Skeletal muscle tissue (tissue), 7 donors: ENCODE measurements around a stretch of chr12.

- PRO-cap, 3 experiments = no peak in any of the 3 experiments
- RAMPAGE, long total RNA = no peak
- RRBS, 2 experiments = no CpG with 5 or more reads among the region's 8 CpGs
These were observed 4.9 kb upstream of the MED13L start for GRCh38 chr12:116282386-116282843.

DNA sequence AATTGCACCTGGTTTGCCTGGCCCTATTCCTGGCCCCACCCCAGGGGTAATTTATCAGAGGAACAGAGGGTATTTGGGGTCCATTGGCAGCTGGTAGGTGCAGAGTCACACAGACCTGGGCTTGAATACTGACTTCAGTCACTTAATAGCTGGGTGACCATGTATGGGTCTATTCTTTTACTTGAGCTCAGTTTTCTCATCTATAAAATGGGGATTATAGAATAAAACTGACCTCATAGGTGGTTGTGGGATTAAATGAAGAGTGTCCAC lies 107.4 kb upstream of the MED13L start:
- PRO-cap, 3 experiments = no peak in any of the 3 experiments
- RAMPAGE, long total RNA = no peak

DNA sequence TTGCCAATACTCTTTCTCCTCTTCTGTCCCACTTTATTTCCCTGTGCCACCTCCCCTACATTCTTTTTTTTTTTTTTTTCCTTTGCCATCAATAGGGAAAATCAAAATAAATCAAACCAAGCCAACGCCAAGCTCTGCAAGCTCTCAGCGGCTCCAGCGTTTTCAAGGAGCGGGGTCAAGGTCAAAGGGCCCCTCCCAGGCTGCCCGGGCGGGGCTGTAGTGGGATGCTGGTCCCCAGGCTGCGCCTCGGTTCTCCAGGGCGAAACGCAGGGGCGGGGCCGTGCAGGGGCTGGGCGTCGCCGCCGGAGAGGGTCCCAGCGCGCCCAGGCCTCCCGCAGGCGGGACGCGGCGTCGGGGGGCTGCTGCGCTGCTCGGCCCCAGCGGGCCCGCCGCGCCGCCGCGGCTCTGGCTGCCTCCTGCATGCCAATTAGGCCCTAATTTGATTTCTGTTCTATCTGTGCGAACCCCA lies 51.0 kb upstream of the MAP1LC3B2 start:
- PRO-cap, 3 experiments = no peak in any of the 3 experiments
- RAMPAGE, long total RNA = no peak
- RRBS, 2 experiments = 7 to 8% methylated on average over 11 of the region's 34 CpGs

DNA sequence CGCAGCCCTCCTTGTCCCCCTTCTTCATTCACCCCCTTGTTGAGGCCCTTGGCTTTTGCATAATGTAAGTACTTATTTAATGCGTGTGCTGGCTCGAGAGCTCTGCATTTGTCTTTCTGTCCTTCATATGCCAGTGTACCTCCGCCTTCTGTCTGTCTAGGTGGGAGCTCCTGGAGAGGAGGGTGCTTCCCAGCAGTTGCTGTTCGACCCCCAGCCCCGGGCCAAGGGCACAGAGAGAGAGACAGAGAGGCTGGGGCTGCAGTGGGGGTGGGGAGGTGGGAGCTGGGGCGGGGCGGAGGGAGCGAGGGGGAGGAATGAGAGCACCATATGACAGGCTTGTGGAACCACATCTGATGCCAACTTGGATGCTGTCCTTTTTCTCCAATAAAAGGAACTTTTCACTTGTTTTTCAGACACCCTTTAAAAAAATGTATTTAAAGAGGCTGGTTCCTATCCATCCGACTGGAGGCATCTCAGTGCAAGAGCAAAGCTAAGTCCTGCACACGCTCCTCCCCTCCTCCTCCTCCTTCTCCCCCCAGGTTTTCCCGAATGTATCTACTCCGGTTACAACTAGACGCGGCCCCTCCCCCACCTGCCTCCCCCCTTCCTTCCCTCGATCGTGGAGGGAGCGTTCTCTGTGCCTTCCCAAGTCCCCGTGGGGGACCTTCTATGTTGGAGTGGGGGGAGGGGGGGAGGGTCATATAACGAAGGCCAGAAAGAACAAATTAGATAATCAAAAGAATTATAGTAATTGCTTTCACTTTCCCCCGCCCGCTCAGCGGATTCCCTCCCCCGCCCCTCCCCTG lies 25.4 kb upstream of the MAP1LC3B2 start:
- PRO-cap, 3 experiments = peak in 1 of 3 experiments; most common plus-strand start position 611 of the sequence (in 1); most common minus-strand start position 464 of the sequence (in 1)
- RAMPAGE, long total RNA = no peak
- RRBS, 2 experiments = no CpG with 5 or more reads among the region's 24 CpGs

DNA sequence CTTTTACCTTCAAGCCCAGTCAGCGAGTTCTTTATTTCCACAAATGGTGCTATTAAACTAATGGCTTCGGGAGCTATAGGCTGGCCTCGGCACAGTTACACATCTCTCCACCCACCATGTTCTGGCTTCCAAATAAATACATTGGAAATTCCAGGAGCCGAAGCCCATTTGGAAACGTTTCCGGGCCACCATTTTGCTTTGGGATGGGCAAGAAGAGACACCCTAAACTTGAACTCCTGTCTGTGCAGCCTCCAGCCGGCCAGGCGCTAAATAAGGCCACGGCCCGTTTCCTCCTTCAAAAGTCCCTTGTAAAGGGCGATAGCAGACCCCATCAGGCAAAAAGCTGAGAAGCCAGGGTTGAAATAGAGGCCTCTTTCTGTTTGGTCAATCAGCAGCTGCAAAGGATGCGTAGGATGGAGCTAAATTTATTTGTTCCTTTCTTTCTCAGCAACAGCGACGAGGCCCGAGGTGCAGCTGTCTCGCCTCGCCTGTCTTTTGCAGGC lies 320 bp upstream of the MAP1LC3B2 start:
- PRO-cap, 3 experiments = no peak in any of the 3 experiments
- RAMPAGE, long total RNA = no peak
- RRBS, 2 experiments = 56 to 82% methylated on average over 1 to 2 of the region's 17 CpGs

GRCh38 chr12:116582694-116582972 lies 23.5 kb downstream of the MAP1LC3B2 start:
- PRO-cap, 3 experiments = no peak in any of the 3 experiments
- RAMPAGE, long total RNA = no peak
- RRBS, 2 experiments = no CpG with 5 or more reads among the region's 9 CpGs

DNA sequence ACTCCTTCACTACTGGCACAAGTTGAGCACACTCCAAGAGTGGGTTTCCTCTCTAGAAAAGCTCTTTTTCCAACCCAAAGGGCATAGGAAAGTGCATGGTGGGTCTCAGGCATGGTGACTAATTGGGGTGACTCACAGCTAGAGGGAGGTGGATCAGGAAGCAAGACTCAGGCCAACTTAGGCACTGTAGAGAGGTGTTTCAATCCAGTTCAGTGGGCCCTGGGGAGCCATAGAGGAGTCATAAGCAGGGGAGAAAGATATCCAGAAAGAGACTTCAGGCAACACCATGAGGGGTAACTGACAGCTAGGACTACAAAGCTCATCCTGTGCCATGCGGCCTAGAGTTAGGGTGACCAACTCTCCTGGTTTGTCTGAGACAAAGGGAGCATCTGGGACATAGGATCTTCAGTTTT lies 42.4 kb downstream of the MAP1LC3B2 start:
- PRO-cap, 3 experiments = no peak in any of the 3 experiments
- RAMPAGE, long total RNA = no peak
- RRBS, 2 experiments = no CpG with 5 or more reads among the region's 1 CpG

DNA sequence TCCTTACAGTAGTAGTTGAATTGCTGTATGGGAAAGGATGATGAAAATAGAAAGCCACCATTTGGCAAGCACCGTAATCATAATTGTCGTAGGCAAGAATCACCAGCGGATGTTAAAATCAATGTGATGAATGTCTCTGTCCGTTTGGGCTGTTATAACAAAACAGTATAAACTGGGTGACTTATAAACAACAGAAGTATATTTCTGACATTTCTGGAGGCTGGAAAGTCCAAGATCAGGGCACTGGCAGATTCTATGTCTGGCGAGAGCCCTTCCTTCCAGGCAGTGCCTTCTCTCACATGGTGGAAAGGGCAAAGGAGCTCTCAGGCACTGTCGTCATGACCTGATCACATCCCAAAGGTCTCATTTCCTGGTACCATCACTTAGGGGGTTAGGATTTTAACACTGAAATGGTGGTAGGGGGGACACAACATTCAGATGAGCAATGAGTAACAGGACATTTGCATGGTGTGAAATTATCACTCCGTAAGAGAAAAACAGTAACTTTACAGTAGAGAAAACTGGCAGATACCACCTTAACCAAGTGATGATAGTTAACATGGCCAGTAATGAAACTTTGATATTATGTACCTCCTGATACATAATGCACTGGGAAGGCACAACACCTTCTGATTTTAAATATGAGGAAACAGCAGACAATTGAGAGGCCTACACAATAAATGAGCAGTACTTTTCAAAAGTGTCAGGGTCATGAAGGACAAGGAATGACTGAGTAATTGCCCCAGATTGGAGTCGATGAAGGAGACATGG lies 64.5 kb downstream of the FBXW8 start:
- PRO-cap, 3 experiments = no peak in any of the 3 experiments
- RAMPAGE, long total RNA = no peak
- RRBS, 2 experiments = no CpG with 5 or more reads among the region's 8 CpGs

DNA sequence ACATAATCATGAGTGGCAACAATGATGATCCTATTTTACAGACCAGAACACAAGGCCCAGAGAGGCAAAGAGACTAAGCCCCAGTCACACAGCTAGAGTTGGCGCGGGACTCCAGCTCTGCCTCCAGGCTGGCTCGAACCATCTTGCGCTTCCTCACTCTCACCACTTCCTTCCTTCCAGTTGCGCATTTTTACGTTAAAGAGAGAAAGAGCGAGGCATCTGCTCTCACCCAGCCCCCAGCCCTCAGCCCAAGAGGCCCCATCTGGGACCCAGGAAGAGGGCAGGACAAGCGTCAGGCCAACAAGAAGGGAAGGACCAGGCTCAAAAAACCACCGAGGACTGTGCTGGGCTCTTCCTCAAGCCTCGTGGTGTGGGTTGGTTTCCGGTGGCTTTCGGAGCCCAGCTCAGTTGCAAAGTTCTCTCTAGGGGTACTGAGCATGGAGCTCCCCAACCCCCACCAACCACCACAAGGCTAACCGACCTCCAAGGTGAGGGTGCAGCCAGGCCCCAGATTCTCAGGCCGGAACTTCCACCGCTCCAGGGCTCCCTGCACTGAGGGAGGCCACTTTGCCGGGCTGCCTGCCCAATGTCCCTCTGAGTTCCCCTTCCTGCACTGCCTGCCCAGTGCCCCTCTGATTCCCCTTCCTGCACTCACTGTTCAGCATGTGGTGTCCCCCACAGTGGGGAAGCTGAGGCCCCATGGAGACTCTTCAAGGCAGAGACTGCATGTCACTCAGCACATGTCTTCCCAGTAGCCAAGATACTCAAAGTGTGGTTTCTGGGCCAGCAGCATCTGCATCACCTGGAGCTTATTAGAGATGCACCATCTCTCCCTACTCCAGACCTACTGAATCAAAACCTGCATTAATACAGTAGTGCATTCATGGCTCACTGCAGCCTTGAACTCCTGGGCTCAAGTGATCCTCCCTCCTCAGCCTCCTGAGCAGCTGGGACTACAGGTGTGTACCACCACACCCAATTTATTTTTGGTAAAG lies 35.8 kb downstream of the TESC start:
- PRO-cap, 3 experiments = no peak in any of the 3 experiments
- RAMPAGE, long total RNA = no peak
- RRBS, 2 experiments = 58 to 60% methylated on average over 3 to 5 of the region's 16 CpGs

GRCh38 chr12:117093489-117093942 lies 5.7 kb downstream of the TESC start:
- PRO-cap, 3 experiments = no peak in any of the 3 experiments
- RAMPAGE, long total RNA = no peak
- RRBS, 2 experiments = no CpG with 5 or more reads among the region's 11 CpGs

DNA sequence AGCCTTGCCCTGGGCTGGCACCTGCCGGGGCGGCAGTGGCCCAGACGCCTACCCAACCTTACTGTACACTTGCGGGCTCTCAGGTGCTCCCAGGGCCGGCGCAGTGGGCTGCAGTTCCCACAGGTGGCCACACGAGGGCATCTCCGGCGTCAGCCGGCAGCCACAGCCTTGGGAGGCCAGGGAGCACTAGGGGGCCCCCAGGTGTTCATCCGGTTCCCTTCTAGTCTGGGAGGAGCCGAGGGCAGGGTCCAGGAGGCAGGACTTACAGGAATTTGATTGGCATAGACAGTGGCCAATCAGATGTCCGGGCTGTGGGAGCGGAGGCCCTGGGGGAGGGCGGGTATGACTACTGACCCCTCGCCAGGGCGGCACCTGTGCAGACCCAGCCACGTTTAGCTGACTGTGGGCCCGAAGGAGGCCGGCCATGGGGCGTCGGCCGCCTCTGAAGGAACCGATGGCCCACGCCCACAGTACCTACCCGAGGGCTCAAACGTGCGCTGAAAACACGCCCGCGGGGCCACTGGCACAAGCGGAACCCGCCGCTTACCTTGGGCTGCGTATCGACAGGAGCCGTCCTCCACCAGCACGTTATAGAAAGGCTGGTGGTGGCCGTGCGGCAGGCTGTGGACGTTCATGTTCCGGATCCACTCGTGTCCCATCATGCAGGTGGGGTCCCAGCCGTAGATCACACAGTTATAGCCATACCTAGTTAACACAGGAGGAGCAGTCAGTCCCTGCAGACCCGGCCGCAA lies 34.9 kb downstream of the FBXO21 start:
- PRO-cap, 3 experiments = no peak in any of the 3 experiments
- RAMPAGE, long total RNA = no peak
- RRBS, 2 experiments = 63 to 65% methylated on average over 15 of the region's 46 CpGs

- PRO-cap, 3 experiments = peak in 2 of 3 experiments; most common plus-strand start chr12:117533925 (in 1); most common minus-strand start chr12:117533818 (in 2)
- RAMPAGE, long total RNA = no peak
- RRBS, 2 experiments = no CpG with 5 or more reads among the region's 8 CpGs
These were observed 172.2 kb upstream of the NOS1 start for GRCh38 chr12:117533630-117534084.

GRCh38 chr12:117641497-117642008 lies 280.1 kb upstream of the NOS1 start:
- PRO-cap, 3 experiments = no peak in any of the 3 experiments
- RAMPAGE, long total RNA = no peak
- RRBS, 2 experiments = no CpG with 5 or more reads among the region's 6 CpGs

DNA sequence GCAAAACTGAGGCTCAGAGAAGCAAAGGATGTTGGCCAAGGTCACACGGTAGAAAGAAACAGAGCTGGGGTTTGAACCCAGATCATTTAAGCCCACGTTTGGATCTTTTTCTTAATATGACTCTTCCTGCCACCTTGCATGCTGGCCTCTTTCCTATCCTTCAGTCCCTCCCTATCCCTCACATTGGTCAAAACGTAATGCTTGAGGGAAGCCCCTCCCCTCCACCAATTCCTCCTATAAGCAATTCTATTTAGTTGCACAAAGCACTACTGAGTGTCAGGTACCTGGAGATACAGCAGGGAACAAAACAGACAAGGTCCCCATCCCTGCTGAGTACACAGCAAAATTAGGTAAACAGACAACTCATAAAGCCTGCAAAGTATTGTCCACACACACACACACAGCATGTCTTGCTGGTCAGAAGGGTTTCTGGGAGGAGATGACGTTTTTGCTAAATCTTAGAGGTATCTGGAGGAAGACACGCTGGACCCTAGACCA lies 179.2 kb downstream of the KSR2 start:
- PRO-cap, 3 experiments = no peak in any of the 3 experiments
- RAMPAGE, long total RNA = no peak
- RRBS, 2 experiments = no CpG with 5 or more reads among the region's 5 CpGs

GRCh38 chr12:117875520-117876483 lies 93.0 kb downstream of the KSR2 start:
- PRO-cap, 3 experiments = no peak in any of the 3 experiments
- RAMPAGE, long total RNA = no peak
- RRBS, 2 experiments = 3% methylated on average over 2 of the region's 35 CpGs

GRCh38 chr12:118015960-118016420 lies 513 bp upstream of the RFC5 start:
- PRO-cap, 3 experiments = no peak in any of the 3 experiments
- RAMPAGE, long total RNA = no peak
- RRBS, 2 experiments = no CpG with 5 or more reads among the region's 12 CpGs

DNA sequence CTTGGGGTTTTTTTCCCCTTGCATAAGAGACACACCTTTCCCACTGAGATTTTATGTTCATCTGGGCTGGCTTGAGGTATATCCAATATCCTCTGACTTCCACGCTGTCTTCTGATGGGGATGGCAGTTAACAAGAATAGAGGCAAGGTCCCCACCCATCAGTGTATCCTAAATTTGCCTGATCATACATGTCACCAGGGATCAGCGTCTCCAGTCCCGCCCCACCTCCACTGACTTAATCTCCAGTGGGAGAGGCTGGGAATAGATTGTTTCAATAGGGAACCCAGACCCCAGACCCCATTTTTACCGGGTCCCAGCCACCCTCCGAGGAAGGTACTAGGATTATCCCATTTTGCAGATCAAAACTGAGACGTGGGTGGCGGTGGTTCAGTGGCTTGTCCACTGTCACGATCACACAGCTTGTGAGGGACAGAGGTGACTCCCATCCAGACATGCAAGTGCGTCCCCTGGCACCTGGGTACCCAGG lies 742 bp downstream of the WSB2 start:
- PRO-cap, 3 experiments = no peak in any of the 3 experiments
- RAMPAGE, long total RNA = no peak
- RRBS, 2 experiments = no CpG with 5 or more reads among the region's 9 CpGs

DNA sequence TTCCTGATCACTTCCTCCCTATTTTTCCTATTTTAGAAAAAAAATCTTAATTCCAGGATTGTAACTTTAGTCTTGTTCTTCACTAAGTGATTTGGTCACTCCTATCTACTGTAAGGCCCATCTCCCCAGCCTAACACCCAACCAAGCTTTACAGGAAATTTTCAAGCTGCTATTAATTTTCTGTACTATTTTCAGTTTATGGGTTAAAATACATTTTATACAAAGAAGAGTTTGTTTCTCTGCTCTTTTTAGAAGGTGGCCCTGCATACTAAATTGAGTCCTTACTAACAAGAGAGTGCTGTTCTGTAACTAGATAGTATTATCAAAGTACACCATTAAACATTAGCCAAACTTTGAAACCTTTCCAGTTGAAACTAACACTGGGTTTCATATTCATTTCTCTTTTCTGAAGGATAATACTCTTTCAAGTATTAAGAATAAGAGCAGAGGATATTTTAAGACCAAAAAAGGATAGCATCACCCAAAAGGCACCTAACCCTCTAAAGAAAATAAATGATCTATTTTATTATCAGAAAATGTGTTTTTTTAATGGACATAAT lies 47.2 kb downstream of the PEBP1 start:
- PRO-cap, 3 experiments = no peak in any of the 3 experiments
- RAMPAGE, long total RNA = no peak

- PRO-cap, 3 experiments = no peak in any of the 3 experiments
- RAMPAGE, long total RNA = no peak
- RRBS, 2 experiments = no CpG with 5 or more reads among the region's 9 CpGs
These were observed 53.0 kb downstream of the PEBP1 start for GRCh38 chr12:118188861-118189340.

- PRO-cap, 3 experiments = no peak in any of the 3 experiments
- RAMPAGE, long total RNA = no peak
- RRBS, 2 experiments = no CpG with 5 or more reads among the region's 7 CpGs
These were observed 14.6 kb downstream of the SUDS3 start for GRCh38 chr12:118390762-118391527.